Tibial nerve (tissue), 3 donors: ENCODE data around the genes NINL, NANP, HM13 and ID1.

GRCh38 chr20:25585385-25586063 is at the start of gene NINL:
Gene NINL (minus strand): TSS chr20:25585531.
- PRO-cap, result unidirectional peak, minus-strand start at chr20:25585518
- RAMPAGE, long total RNA, 3 experiments, result start-site peak on the minus strand in 3 of 3 experiments, at chr20:25585466-25585591 at its widest, 24 to 47 reads per replicate

GRCh38 chr20:25622965-25623366 is 848 bp downstream of the NANP start:
- PRO-cap, result unidirectional peak, plus-strand start at chr20:25623219
- RAMPAGE, long total RNA, 3 experiments, result no peak in any of the 3 experiments

- PRO-cap, result bidirectional peak, plus-strand start at chr20:25624167, minus-strand start at chr20:25624014
- RAMPAGE, long total RNA, 3 experiments, result start-site peak on the plus strand in 3 of 3 experiments, at chr20:25624017-25624169 at its widest, 12 to 22 reads per replicate; start-site peak on the minus strand in 2 of 3 experiments, at chr20:25623915-25624016 at its widest, 25 to 34 reads per replicate
Measured at GRCh38 chr20:25623367-25624343, at the start of gene NANP. Gene NANP (minus strand): TSS chr20:25624014.

DNA sequence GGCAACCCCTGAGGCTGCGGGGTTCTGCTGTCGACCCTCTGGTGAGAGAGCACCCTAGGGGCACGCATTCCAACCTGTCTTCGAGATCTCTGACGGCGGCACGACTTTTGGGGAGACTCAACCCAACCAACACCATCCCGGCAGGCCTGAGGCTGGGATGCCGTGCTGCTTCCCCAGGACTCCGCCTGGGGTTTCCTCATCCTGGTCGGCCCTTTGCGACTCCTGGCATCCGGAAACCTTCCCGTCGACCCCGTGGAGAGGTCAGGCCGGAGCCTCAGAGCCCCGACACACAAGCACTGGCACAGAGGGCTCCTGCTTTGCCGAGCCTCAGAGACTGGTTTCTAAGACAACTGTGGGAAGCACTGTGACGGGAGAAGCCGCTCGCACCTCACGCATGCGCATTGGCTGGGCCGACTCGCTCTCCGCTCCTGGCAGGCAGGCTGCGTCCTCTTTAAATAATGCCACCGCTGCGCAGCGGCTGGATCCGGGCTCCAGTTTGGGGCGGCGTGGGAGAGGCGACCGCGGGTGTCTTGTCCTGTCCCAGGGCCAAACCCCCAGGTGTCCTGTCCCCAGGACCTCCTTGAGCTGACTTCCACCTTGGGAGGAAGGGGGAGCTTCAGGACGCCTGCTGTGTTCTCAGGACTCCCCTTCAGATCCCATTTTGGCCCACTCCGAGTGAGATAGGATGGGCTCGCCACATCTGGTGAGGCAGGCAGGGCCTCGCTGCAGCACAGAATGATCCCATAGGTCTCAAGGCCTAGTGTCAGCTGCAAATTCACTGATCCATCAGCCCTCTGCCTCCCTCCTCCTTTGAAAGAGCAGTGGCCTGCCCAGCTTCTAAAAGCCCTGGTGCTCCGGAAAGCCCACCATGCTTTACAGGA is 169.1 kb upstream of the ZNF337 start:
- PRO-cap, result no peak
- RAMPAGE, long total RNA, 3 experiments, result no peak in any of the 3 experiments

- PRO-cap, result no peak
- RAMPAGE, long total RNA, 3 experiments, result no peak in any of the 3 experiments
Measured at GRCh38 chr20:29427300-29427984, 1830.0 kb upstream of the DEFB115 start.

DNA sequence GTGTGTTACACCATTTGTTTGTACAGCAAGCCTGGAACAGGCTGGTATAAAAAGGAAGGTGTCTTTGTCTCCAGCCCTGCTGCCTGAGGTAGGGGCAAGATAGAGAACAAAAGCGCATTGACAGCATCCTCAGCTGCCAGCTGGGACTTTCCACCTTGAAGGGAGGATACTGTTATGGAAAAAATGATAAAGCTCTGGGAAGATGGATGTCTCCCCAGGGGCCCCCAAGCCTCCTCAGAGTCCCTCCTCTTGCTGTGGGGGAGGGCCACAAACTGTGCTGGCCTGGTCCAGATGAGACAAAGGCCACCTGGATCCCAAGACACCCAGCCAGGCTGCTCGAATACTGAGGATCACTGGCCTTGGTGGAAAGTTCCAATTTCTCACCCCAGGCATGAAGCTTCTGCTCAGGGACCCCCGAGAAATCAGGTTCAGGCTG is 13.0 kb downstream of the REM1 start:
- PRO-cap, result no peak
- RAMPAGE, long total RNA, 3 experiments, result no peak in any of the 3 experiments

GRCh38 chr20:31514176-31515406 is at the start of gene HM13:
Gene HM13 (plus strand): TSS chr20:31514442.
- PRO-cap, result bidirectional peak, plus-strand start at chr20:31514488, minus-strand start at chr20:31514343
- RAMPAGE, long total RNA, 3 experiments, result start-site peak on the plus strand in 1 of 3 experiments, at chr20:31514421-31514524 at its widest, 76 reads per replicate

DNA sequence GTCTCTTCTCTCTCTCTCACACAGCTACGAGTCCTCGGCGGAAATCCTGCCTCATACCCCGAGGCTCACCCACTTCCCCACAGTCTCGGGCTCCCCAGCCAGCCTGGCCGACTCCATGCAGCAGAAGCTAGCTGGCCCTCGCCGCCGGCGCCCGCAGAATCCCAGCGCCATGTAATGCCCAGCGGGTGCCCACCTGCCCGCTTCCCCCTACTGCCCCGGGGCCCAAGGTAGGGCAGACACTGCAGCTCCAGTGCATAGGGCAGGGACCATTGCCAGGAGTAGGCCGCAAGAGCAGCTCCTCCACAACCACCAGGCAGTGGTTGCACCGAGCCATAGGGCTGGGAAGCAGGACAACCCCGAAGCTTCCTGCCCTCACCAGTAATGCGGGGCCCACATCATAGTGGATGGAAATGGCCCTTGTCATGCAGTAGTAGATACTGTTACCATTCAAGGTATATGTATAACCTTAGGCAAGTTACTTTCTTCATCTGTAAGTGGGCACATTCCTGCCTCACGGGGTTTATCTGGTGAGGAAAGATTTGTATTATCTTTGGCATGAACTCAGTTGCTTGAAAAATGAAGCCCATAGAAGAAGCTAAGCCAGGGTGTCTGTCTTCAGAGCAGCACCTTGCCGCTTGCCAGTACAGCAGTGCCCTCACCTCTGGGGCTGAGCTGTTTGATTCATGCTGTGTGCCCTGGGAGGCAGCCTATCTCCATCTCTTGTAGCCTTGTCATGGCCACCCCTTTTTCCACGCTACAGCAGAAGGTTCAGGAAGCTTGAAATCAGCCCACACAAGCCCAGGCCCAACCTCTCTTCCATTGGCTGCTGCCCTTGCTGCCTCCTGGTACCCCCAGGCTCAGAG is 21.1 kb downstream of the MCTS2 start:
- PRO-cap, result no peak
- RAMPAGE, long total RNA, 3 experiments, result no peak in any of the 3 experiments

DNA sequence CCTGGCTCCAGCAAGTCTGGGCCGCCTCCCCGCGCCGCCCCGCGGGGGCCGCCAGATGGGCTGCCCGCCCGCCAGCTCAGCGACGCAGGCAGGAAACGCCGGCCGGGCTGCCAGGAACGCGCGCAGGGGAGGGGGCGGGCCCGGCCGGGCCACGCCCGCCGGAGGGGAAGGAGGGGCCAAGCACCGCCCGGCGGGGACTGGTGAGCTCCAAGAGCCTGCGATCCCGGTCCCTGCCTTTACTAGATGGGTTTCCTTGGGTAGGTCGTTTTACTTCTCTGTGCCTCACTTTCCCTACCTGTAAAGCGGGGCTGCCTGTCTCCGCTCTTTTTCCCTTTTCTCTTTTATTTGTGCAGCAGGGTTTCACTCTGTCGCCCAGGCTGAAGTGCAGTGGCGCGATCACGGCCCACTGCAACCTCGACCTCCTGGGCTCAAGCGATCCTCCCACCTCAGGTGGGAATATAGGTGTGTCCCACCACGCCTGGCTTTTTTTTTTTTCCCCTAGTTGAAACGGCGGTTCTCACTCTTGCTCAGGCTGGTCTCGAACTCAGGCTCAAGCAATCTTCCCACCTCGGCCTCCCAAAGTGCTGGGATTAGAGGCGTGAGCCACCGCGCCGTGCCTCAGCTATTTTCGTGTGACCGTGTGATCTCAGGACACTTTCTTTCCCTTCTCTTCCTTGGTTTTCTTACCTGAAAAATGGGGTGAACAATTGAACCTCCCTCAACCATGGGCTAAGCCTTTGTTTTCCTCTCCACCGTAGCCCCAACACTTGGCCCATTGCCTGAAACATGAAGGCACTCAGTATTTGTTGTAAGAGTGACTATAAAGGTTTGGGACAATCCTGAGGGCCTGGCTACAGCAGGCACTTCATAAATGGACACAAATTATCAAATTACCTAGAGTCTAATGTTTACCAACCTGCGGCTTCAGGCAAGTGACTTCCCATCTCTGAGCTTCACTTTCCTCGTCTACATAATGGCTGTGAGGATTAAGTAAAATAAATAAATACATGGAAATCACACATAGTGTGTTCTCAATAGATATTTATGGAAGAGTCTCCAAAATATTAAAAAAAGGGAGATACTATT is 26.3 kb downstream of the MCTS2 start:
- PRO-cap, result bidirectional peak, plus-strand start at position 183 of the sequence, minus-strand start at position 86 of the sequence
- RAMPAGE, long total RNA, 3 experiments, result no peak in any of the 3 experiments

DNA sequence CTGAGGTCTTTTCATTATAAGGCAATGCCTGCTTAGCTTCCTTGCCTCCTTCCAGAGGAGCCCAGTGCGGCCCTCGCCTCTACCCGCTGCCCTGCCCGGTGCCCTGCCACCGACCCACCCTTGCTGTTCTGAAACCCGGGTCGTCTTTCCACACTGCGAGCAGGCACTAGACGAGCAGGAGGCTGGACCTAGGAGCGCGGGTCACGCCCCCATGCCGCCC is 194 bp upstream of the ID1 start:
- PRO-cap, result bidirectional peak, plus-strand start outside the sequence, minus-strand start at position 161 of the sequence
- RAMPAGE, long total RNA, 3 experiments, result no peak in any of the 3 experiments

- PRO-cap, result bidirectional peak, plus-strand start at chr20:31605289, minus-strand start at chr20:31605145
- RAMPAGE, long total RNA, 3 experiments, result no peak in any of the 3 experiments
Measured at GRCh38 chr20:31605205-31605402, at the start of gene ID1. Gene ID1 (plus strand): TSS chr20:31605289.

DNA sequence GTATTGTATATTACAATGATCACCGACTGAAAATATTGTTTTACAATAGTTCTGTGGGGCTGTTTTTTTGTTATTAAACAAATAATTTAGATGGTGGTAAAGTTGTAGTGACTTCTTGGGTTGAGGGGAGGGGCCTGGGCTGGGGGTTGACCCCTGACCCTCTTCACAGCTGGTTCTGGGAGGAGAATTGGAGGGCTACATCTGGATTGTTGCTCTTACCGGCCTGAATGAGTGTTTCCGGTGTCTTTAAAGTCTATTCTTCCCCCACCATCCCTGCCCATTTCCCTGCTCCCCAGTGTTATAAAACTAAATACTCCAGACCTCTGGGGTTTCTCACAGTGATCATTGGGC is 1.3 kb downstream of the ID1 start:
- PRO-cap, result no peak
- RAMPAGE, long total RNA, 3 experiments, result no peak in any of the 3 experiments

DNA sequence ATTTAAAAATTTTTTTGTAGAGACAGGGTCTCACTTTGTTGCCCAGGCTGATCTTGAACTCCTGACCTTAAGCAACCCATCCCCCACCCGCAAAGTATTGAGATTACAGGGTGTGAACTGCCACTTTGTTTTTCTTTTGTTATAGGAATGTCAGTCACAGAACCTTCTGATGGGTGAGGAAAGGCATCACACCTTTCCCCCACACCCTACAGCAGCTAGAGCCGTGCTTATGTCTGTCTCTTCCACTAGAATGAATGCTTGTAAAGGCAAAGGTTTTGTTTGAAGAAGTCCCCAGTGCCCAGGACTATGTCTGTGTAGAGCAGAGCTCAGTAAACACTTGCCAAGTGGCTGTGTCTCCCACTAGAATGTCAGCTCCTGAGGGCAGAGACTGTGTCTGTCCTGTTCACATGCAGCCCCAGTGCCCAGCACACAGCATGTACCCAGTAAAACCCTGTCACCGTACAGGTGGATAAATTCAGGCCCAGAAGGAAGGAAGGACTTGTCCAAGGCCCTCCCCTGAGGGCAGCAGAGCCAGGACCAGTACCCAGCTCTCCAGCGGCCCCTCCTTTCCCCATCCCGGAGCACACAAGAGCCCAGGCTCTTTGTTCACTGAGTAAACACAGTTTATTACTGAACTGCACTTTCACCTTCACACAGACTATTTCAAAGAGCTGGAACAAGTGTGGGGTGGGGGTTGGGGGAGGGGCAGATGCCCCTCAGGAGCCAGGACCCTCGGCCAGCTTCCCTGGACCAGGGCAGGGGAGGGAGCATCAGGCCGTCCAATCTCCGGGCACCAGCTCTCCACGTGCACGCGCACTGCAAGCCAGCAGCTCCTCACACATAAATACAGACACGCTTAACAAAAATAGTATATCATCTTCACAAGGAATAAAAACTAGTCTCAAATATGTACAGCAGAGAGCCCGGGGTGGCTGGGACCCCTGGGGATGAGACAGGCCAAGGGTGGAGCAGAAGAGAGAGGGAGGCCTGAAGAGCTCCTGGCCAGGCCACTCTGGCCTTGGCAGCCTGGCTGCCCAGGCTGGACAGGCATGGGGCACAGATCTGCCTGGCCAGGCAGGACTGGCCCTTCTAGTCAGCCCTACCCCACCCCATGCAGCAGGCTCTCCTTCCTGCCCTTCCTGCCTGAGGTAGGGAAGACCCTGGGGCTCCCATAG is 26.5 kb downstream of the COX4I2 start:
- PRO-cap, result no peak
- RAMPAGE, long total RNA, 3 experiments, result no peak in any of the 3 experiments

DNA sequence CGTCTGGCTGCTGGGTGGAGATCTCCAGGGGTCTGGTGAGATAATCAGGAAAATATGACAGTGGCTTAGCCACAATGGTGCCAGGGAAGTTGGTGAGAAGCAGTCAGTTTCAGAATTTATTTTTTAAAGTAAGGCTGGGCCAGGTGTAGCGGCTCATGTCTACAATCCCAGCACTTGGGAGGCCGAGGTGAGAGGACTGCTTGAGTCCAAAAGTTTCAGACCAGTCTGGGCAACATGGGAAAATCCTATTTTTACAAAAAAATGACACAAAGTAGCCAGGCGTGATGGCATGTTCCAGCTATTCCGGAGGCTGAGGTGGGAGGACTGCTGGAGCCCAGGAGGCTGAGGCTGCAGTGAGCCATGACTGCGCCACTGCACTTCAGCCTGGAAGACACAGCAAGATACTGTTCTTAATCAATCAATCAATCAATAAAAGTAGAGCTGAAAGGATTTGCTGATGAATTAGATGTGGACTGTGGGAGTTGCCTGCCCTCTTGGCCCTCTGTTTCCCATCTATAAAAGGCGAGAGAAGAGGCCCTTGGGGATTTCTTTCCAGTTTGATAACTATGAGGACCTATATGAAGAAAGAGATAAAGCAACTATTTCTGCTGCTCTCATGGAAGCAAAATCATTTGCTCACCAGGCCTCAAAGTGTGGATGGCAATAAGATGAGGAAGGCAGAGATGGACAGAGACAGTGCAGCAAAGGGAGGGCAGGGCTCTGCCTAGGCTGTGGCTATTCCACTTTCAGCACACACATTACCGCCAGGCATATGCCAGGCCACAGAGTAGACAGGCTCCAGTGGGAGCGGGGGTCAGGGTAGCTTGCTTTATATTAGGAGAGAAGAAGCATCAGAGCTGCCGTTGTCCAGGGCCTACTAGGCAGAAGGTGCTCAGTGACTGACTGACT is 41.2 kb downstream of the BCL2L1 start:
- PRO-cap, result no peak
- RAMPAGE, long total RNA, 3 experiments, result no peak in any of the 3 experiments

DNA sequence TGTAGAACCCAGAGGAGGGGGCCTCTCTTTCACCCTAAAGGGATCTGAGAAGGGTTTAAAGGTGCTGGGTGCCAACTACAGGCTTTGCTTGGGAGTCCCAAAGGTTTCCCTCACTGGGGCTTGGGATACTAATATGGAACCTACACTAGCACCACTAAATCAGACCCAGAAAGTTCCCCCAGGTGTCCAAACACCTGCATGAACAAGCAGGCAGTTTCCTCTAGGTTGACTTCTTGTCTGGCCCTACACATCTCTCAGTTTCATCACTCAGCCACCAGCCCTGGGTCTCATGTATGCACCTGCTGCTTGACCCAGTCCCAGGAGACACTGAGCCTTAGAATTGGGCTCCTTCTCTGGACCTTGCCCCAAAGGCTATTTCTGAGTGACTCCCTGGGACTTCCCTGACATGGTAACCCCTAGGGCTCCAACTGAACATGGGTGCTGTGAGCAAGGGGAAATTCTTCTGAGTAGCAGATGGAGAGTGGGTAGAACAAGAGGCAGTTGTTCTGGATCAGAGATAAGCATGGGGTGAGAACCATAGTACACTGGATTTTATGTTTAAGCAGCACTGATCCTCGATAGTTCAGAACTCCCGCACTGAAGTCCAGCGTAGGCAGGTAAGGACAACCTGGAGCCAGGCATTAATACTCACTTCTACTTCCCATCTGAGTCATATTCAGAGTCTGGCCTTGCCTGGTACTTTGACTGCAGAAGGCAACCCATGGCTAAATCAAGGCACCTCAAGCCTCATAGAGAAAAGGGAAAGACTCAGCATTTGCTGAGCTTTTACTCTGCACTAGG is 16.8 kb downstream of the BCL2L1 start:
- PRO-cap, result no peak
- RAMPAGE, long total RNA, 3 experiments, result no peak in any of the 3 experiments

- PRO-cap, result no peak
- RAMPAGE, long total RNA, 3 experiments, result no peak in any of the 3 experiments
Measured at GRCh38 chr20:31707987-31708845, 14.5 kb downstream of the BCL2L1 start.

DNA sequence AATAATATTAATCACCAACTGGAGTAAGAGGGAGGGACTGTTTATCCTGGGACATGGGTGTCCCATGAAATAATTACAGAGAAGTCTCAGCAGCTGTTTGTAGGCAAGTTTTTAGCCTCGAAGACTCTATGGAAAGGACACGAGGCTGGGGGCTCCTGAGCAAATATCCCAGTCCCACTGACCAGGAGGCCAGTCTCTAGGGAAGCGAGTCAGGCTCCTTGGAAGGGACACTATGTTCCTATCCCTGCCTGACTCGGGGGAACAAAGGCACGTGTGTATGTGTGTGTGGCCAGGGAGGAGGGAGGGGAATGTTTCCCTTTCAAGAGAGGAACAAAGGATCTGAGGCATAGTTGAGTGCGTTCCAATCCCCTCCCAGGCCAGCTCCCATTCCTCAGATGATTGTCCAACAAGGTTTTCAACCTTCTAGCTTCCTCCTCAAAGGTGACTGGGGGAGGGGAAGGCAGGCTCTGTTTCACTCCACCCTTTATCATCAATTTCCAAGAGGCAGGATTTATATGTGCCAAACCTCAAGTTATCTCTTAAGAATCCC is 10.1 kb downstream of the BCL2L1 start:
- PRO-cap, result bidirectional peak, plus-strand start at position 438 of the sequence, minus-strand start at position 168 of the sequence
- RAMPAGE, long total RNA, 3 experiments, result no peak in any of the 3 experiments

DNA sequence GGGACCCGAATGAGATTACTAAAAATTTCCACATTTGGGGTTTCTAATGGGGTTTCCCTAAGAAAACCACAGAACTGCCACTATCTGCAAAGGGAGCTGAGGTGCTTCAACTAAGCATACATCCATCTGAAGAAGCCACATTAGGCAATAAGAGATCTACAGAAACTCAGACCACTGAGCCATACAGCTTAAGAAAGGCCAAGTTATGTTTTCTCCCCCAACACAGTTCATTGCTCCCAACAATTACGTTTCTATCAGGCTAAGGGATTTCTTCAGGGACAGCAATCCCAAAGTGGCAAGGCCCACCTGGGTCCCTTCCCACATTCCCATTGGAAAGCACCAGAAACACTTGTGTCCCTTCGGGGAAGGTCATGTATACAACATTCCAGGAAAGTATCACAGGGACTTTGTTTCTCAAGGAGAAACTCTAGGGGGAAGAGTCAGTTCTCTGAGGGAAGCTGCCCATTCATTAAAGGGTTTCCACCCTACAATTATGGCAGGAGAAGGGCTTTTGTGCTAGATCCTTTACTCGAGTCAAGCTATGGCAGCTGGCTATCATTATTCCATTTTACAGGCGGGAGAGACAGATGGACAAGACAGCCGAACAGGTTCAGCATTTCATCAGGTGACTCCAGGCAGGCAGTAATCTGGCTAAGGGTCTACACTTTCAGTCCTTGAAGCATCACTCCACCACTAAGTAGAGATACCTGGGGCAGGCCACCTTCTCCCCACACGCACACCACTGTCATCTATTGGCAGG is 4.9 kb downstream of the BCL2L1 start:
- PRO-cap, result no peak
- RAMPAGE, long total RNA, 3 experiments, result no peak in any of the 3 experiments

- PRO-cap, result bidirectional peak, plus-strand start at chr20:31719989, minus-strand start at chr20:31719793
- RAMPAGE, long total RNA, 3 experiments, result no peak in any of the 3 experiments
Measured at GRCh38 chr20:31719588-31720605, 2.8 kb downstream of the BCL2L1 start.

DNA sequence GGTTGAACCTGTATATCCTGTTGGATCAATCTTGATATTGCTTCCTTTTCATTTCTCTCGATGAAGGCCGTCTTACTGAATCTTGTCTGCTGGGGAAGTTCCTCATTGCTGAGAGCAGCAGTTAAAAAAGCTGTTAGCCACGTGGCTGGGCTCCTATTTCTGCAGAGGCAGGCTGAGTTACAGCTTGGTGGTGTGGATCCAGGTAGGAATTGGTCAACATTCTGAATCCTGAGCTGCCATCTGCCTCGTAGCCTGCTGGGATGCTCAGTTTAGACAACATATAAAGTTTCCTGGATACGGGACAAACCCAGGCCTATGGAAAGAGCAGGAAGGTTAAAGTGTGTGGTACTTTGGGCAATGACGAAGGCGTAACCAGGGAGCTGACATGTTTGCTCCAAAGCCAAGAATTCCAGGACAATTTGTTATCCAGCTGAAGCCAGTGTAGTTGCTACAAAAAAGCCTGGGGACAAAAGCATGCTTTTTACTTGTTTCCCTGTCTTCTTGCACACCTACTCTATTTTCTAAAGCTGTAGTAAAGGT is 12.6 kb upstream of the MYLK2 start:
- PRO-cap, result no peak
- RAMPAGE, long total RNA, 3 experiments, result no peak in any of the 3 experiments